AG09319 (cell line): ENCODE measurements around a stretch of chr9.

GRCh38 chr9:107465012-107466570 is 24.0 kb downstream of the KLF4 start:
- RRBS: 2% methylated on average over 14 of the region's 85 CpGs

DNA sequence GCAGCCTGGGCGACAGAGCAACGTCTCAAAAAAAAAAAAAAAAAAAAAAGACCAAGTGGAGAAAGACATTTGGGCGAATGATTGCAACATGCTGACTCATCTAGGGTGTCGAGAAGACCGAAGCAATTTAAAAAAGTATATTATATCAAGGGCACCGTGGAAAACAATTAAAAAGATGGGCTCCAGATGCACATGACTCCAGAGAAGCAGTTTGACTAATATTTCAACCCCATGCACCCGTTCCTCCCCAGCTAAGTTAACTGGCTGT is 9.1 kb downstream of the KLF4 start:
- RRBS: no CpG with 5 or more reads among the region's 7 CpGs

DNA sequence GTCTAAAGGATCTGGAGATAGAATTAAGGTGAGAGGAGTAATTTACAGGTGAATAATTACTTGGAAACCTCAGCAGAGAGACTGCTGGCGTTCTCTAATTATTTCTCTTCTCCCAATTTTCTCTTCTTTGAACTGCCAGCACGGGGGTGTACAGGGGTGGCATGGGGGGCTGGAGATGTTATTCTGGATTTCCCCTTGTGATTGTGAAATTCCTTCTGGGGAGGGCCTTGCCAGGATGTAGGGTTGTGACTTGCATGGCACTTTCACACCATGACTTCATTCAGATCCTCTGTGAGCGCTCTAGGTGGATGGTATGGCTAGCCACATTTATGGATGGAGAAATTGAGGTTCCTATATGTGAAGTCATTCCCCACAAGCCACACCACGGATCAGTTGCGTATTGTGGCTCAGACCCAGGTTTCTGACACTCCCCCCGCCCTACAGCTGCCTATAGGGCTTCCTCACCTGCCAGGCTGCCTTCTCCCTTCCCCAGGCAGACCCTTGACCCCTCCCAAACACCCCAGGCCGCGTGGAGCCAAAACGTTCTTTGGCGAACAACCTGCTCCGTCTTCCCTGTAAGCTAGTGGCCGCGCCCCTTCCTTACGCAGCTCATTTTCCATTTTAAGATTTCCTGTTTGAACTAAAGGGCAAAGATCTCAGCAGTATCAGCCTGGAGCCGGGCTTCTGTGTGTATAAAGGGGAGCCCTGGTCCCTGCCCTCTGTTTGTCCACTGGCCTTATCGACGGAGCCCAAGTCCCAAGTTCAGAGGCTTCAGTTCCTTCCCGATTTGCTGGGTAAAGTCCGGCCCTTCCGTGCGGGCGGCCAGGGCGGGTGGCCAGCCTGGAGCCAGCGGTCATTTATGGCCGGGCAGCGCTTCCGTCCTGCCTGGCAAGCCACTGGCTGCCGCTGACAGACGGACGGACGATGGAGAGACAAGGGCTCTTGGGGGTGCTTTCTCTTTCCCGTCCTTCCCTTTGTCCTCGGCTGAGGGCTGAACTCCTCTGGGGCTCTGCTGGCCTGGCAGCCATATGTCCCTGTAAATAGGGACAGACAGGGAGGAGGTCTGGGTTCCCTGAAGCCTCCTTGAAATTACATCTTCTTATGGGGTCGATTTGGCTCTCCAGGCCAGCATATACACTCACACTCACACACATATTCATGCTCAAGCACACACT is 97.9 kb upstream of the KLF4 start:
- RRBS: 84% methylated on average over 3 of the region's 34 CpGs

- RRBS: no CpG with 5 or more reads among the region's 9 CpGs
Observed at GRCh38 chr9:107597637-107598273, 108.2 kb upstream of the KLF4 start.

GRCh38 chr9:107732658-107734081 is 243.6 kb upstream of the KLF4 start:
- RRBS: no CpG with 5 or more reads among the region's 16 CpGs

DNA sequence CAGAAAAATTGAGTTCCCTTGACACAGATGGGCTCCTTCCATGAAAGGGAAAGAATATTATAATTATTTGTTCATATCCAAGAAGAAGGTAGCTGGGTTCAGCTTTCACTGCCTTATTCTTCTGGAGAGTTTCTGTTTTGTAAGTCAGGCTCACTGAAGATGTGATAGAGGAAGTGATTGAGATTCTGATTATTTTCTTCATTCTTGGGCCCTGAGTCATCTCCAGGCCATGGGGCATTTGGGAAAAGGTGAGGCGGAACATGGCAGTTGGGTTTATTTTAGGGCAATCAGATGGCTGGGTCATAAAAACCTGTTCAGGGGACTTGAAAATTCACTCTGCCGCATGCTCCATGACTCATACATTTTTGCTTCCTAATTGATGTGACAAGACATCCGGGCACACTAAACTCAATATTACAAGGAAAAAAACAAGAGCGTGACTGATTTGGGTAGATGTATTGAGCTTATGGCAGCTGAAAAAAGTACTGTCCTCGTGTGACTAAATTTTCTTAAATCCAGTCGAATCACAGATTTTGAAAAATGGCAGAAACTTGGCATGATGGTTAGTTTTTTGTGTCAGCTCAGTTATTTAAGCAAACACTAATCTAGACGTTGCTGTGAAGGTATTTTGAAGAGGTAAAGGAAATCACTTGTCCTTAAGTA is 265.7 kb upstream of the KLF4 start:
- RRBS: no CpG with 5 or more reads among the region's 7 CpGs

GRCh38 chr9:108639861-108640274 is 215.9 kb downstream of the ACTL7B start:
- RRBS: no CpG with 5 or more reads among the region's 3 CpGs

DNA sequence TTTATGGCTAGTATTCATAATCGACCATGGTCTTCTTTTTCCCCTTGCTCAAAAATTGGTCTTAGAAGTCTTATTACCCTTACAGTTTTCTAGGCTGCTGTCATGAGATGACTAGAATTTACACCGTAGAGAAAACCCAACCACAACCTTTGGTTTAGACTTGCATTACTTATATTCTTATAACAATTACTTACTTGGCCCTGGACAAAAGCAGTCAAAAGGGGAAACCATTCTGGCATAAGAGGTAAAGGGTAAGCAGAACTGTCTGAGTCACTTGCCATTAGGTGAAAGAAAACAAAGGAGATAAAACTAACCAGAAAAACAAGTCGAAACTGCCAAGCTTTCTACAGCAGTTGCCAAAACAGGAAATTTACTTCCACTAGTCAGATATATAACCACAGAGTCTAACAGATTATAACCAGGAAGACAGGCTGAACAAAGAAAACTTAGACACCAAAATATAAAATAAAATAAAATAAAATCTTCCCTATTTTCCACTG is 17.9 kb downstream of the TMEM245 start:
- RRBS: no CpG with 5 or more reads among the region's 3 CpGs

- RRBS: no CpG with 5 or more reads among the region's 5 CpGs
Observed at GRCh38 chr9:109108286-109108836, 11.4 kb downstream of the TMEM245 start.

DNA sequence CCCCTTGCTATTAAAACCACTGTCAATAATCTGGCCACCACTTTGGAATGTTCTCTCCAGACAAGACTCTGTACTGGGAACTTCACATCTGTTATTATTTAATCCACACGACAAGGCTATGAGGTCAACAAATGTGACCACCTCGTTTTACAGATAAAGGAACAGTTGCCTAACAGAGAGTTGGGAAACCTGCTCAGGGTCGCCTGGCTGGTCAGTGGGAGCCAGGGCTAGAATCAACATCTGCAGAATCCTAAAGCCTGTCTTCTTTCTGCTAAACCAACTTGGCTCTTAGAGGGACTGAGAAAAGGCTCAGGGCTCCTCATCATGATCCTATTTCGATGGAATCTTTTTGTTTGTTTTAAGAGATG is 72.6 kb downstream of the EPB41L4B start:
- RRBS: no CpG with 5 or more reads among the region's 4 CpGs

- RRBS: no CpG with 5 or more reads among the region's 8 CpGs
Observed at GRCh38 chr9:109257992-109258652, 62.7 kb downstream of the EPB41L4B start.

DNA sequence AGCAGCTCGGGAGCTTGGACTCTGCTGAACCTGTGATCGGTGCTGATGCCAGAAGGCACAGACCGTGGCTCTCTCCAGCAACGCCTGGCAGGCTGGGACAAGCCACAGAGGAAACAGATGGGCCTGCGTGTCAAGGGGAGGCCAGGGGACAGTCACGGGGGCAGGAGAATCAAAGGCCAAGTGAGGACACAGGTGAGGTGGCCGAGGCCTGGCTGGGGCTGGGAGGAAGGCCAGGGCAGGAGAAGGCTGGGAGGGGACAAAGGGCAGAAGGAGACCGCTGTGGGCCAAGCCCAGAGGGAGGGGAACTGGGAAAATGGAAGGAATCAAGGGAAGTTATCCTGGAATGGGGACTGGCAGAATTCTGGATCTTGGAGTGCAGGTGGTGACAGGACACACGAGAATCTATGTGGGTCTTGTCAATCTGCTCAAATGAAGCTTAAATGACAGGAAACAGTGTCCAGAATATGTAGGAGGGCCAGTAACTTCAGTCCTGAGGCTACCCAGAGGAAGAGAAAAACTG is 43.3 kb downstream of the EPB41L4B start:
- RRBS: no CpG with 5 or more reads among the region's 9 CpGs

GRCh38 chr9:109304268-109304845 is 16.5 kb downstream of the EPB41L4B start:
- RRBS: no CpG with 5 or more reads among the region's 4 CpGs

DNA sequence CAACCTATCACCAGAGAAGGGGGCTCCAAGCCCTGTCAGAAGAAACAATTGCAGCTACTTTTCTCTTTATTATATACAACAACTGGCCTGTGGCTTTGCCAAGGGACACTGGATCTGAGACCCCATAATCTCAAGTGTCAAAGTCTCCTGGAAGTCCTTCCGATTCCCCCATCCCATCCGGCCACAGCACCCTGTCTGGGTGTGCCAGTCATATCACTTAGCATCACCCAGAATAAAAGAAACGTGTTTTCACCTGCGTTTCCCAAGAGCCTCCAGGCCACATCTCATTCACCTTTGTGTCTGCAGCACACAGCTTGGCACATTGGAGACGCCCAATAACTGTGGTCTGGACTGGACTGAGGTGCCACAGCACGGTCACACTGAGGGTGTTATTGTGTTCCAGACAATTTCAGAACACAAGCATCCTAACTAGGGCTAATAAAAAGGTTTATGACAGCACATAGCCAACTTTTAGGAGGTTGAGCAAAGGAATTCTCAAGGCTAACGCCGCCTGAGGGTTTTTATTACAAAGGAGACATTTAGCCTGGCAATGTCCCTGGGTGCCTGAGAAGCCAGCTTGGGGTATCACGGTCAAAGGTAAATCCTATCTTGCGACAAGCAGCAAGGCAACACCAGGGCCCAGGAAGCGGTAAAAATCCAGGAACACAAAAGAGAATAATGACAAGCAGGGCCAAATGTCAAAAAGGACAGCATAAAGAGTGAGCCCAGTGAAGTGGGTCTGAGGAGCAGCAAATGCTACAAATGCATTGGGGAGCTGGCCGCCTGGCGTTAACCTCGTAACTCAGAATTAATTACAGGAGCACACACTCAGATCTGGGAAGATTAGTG is 3.5 kb downstream of the EPB41L4B start:
- RRBS: no CpG with 5 or more reads among the region's 14 CpGs

GRCh38 chr9:109329255-109330310 is 8.7 kb upstream of the EPB41L4B start:
- RRBS: no CpG with 5 or more reads among the region's 21 CpGs

GRCh38 chr9:109418573-109419431 is 79.3 kb downstream of the PTPN3 start:
- RRBS: no CpG with 5 or more reads among the region's 9 CpGs

- RRBS: 90% methylated on average over 2 of the region's 13 CpGs
Observed at GRCh38 chr9:109477443-109478266, 20.5 kb downstream of the PTPN3 start.

- RRBS: no CpG with 5 or more reads among the region's 3 CpGs
Observed at GRCh38 chr9:109790845-109791294, 10.9 kb downstream of the PALM2AKAP2 start.

- RRBS: no CpG with 5 or more reads among the region's 5 CpGs
Observed at GRCh38 chr9:110041470-110041968, 166.4 kb downstream of the C9orf152 start.

GRCh38 chr9:110126142-110127154 is 81.5 kb downstream of the C9orf152 start:
- RRBS: no CpG with 5 or more reads among the region's 12 CpGs